Frontal cortex (tissue), 2 donors: ENCODE data around the genes LCAT and DUS2.

DNA sequence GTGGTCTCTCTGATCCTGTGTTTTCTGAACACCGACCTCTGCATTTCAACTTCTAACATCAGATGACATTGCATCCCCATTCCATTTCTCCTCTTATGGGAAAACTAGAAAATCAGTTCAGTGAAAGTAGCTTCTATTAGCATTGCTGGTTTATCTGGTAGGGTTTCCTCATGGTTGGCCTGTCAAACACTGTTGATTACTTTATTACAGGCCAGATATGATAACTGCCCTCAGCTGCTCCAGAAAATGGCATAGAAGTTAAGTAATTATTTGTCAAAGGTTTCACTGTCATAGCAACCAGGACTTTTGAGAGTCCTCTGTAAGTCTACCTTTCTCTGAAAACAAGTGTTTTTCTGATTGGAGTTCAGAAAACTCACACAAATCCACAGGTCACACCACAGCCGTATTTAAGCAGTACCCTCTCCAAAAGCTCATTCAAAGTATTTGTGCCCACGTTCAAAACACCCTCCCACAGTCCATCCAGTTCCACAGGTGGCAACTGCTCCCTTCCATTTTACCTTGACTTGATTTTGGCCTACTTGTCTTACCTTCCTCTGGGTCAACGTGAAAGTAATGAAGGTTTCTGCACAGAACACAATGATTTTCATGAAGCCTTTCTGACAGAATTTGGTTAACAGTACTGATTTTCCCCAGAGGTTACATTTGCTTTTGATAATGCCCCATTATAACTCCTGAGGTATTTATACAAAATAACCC is 2.9 kb downstream of the GFOD2 start:
- RAMPAGE, long total RNA: no peak

GRCh38 chr16:67718052-67718925 is 827 bp downstream of the GFOD2 start:
- RAMPAGE, long total RNA: no peak

GRCh38 chr16:67868415-67868745 is 4.5 kb upstream of the EDC4 start:
- RAMPAGE, long total RNA: no peak

DNA sequence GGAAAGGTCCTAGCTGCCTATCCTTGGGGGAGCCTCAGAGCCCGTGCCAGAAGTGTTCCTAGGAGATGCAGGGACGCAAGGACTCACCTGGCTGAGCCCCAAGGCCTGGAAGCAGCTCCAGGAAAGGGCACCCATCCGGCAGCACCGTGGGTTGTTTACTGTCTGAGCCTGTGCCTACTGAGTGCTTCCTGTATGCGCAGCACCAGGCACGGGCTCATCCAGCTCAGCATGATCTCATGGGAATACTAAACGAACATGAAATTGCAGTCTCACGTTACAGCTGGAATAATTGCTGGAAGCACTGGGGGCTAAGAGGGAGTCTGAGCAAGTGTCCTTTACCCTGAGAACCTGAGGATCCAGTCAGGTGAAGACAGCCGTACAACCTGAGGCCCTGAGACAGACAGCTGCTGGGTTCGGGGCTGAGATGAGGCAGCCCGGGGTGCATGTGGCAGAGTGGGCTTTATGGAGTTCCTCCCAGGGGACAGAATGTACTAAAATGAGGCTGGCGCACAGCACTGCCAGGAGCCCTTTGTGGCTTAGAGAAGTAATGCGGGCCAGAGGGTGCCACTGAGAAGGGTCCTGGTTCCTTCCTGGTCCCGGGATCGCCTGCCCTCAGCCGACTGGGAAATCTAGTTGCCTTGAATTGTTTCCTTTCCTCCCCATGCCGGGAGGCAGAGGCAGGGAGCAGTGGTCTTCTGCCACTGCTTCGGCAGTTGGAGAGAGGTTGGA is 5.3 kb downstream of the CTRL start:
- RAMPAGE, long total RNA: no peak

DNA sequence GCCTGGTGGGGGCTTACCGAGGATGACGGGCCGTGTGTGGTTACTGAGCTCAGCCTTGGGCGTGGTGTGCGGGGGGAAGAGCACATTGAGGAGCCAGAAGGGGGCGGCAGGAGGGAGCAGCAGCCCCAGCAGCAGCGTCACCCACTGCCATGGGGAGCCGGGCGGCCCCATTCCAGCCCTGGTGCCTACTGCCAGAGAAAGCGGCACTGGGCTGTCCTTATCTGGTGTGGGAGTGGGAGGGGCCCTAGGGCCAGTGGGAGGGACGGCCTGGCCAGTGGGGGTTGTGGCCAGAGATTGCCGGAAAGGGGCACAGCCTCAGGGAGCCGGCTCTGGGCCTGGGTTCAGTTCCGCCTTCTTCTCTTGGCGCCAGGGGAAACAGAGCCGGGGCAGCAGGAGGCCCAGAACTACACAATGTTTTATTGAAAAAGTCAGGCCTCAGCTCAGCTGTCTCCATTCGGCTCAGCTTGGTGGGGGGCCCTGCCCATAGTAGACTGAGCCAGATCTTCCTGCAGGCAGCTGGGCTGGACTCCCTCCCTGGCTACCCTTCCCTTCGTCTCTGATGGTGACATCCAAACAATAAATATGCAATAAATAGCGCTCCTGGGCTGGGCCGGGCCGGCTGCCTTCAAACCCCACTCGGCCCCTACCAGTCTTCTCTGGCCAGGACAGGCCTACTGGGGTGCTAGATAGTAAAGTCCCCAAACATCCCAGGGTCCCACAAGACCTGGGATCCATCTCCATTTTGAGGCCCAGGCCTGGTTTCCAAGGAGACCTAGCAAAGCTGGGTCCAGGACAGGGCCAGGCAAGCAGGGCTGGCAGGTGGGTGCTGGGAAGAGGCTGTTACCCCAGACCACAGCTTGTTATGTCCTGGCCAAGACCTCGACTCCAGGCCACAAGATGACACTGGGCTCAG is at the start of gene LCAT:
Gene LCAT, minus strand, starts transcription at position 190 of the 913 bp plus-strand sequence.
- RAMPAGE, long total RNA: no peak

GRCh38 chr16:68023069-68023791 is at the start of gene DUS2:
DUS2 (plus strand) TSS chr16:68023284.
- RAMPAGE, long total RNA: no peak

- RAMPAGE, long total RNA: no peak
Observed at GRCh38 chr16:68064692-68065192, 20.4 kb upstream of the NFATC3 start.

DNA sequence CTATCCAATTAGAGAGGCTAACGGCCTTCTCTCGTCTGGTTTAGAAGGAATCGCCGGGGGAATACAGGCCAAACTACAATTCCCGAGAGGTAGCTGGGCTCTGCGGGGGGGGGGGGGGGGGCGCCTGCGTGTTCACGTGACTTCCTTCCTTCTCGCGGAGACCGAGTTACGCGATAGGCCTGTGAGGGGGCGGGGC is 180 bp upstream of the NFATC3 start:
- RAMPAGE, long total RNA: no peak

DNA sequence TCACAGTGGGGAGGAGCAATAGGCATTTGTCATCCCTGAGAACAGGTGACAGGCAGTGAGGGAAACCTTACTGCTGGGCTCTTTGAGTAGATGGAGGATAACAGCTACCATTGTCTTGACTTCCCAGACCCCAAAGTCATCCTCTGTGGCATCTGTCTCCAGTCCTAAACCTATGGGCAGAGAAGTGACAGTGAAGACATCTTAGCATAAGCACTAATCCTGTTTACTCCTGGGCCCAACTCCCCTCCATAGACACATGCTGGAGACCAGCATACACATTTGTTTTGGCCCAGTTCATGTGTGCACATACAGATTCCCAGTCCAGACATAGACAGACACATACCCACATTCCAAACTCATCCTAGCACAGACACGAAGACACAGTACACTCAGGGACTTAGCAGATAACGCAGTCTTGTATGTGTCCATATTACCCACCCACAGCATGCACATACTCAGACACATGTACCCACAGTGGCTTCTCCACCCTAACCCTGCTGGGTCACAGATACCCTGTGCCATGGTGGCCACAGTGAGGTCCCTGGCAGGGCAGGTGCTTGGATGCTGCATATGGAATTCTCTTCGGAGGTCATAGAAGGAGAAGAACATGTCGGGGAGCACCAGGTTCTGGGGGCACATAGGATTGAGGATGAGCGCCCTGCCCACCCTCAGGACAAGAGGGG is 2.5 kb downstream of the ESRP2 start:
- RAMPAGE, long total RNA: no peak

DNA sequence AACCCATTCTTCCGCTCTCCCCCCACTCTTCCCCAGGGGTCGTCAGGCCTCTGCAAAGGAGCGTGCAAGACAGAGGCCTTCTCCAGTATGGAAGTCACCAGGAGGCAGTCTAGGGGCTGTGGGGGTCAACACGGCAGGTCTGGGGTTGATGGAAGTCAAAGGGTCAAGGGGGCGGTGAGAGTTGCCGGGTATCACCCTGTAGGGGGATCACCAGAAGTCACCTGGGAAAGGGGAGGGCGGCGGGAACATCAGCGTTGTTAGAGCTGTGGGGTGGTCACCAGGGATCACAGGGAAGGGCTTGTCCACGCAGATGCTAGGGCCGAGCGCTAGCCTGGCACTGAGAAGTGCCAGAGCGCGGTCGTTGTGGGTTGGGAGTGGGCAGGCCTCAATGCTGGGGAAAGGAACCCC is 500 bp upstream of the ESRP2 start:
- RAMPAGE, long total RNA: no peak

DNA sequence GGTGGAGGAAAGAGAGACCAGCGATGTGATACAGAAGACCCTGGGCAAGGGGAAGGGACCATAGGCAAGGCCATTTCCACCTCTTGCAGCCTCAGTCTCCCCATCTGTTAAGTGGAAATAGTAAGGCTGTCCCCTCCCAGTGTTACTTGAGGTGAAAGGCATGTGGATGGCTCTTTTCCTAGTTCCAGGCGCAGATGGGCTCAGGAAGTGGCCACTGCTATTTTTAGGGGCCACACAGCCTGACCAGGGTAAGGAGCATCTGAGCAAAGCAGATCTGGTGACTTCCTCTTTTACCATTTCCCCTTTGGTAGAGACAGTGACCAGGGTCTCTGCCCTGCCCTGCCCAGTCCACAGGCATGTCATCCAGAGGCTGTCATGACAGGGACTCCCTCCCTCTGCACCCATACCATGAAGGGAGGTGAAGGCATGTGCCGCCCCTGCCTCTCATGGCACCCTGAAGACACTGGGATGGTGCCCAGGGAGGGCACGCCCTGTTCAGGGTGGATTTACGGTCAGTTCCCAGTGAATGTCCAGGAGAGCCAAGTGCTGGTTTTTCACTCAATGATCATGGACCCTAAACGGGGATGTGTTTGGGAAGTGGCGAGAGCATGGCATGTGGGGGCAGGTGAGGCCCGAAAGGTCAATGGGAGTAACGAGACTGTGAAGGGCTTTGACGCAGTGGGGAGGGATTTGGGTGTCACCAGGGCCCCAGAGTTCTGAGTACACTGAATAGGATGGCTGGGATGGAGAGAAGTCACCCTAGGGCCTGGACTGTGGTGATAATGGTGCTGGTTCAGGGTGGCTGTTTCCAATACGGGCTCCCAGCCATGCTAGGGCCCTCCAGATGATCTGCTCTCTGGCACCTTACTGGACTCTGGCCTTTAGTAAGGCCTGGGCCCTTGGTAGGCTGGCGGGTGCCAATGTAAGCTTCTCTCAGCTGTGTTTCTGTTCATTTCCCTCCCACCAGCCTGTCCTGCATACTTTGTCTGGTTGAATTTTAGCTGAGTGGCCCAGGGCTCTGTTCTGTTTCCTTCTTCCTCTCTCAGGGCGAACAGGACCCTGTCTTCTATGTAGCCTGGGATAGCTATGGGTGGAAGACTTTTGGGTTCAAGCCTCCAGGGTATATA is 2.5 kb downstream of the PLA2G15 start:
- RAMPAGE, long total RNA: no peak

GRCh38 chr16:68286013-68286866 is 21.9 kb downstream of the SLC7A6 start:
- RAMPAGE, long total RNA: no peak

GRCh38 chr16:68289624-68290666 is 20.8 kb downstream of the SLC7A6OS start:
- RAMPAGE, long total RNA: no peak

DNA sequence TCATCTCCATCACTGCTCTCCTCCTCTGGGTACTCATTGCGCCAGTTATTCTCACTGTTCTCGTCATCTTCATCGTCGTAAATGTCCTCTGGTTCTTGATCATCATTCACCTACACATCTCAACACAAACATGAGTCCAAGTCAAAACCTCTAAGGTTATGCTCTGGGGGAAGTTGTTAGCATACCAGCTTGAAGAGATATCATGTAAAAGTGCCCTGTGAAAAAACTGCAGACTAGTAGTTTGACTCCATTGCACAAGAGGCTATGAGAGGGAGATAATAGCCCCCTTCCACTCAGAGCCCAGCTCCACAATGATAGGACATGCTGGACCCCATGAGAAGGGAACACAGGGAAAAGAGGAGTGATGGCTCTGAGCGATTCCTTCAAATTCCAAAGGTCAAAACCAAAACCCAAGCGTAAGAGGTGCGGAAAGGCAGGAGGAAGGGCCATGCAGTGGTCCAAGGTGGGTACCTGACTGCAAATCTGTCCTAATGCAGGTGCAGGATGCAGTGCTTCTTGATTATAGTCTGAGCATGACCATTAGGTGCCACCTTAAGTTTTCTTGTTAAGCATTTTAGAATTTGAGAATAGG is 8.3 kb downstream of the SLC7A6OS start:
- RAMPAGE, long total RNA: no peak

DNA sequence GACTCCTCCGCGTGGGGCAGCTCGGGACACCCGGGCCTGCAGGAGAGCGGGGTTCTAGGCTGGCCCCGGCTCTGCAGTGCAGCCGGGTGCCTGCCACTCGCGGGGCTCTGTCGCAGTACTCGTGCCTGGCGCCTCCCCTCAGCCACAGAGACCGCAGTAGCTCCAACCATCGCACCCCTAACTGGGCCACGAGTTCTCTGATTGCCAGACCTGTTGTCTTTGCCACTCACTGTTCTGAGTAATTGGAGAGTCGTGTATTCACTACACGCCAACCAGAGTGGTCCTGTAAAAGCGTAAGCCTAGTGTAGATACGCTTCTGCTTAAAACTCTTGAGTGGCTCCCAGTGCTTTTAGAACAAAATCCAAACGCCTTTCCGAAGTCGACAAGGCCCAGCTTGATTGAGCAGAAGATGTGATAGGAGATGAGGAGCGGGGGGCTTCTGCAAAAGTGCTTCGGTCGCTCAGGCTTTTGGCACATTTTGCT is 435 bp downstream of the PRMT7 start:
- RAMPAGE, long total RNA: no peak

DNA sequence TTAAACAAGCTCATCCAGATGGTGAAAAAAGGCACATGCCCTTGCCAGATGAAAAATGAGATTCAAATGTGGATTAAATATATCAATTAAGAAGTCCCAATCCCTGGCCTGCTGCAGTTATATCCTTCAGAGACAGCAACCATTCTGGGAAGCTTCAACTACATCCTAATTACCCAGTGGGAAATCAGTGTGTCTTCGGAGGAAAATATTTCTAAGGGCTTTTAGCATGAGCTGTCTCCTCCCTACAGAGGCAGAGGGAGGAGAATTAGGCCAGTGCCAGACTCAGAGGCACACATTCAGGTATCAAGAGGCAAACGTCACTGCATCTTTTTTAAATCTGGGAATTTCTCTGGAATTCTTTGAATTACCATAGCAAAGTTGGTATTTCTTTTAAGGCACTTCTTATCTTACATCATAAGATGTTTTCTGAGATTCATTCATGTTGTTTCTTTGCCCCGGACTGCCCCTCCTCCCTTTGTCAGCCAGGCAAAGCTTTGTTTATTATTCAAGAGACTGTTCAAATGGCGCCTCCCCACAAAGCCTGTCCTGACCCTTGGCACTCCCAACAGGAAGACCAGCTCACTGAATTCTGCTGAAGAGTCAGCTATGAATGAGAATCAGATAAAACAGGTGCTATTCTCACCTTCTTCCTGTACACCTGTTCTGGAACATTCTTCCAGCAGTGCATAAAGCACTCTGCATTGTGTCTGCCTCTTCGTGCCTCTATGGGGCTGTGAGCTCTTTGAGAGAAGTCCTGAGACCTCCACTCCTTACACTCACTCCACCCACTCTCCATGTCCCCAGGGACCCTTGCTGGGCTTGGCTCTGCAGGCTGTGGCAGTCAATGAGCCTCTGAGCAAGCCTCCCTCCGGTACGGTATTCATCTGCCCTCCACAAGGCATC is 38.4 kb upstream of the SMPD3 start:
- RAMPAGE, long total RNA: no peak

DNA sequence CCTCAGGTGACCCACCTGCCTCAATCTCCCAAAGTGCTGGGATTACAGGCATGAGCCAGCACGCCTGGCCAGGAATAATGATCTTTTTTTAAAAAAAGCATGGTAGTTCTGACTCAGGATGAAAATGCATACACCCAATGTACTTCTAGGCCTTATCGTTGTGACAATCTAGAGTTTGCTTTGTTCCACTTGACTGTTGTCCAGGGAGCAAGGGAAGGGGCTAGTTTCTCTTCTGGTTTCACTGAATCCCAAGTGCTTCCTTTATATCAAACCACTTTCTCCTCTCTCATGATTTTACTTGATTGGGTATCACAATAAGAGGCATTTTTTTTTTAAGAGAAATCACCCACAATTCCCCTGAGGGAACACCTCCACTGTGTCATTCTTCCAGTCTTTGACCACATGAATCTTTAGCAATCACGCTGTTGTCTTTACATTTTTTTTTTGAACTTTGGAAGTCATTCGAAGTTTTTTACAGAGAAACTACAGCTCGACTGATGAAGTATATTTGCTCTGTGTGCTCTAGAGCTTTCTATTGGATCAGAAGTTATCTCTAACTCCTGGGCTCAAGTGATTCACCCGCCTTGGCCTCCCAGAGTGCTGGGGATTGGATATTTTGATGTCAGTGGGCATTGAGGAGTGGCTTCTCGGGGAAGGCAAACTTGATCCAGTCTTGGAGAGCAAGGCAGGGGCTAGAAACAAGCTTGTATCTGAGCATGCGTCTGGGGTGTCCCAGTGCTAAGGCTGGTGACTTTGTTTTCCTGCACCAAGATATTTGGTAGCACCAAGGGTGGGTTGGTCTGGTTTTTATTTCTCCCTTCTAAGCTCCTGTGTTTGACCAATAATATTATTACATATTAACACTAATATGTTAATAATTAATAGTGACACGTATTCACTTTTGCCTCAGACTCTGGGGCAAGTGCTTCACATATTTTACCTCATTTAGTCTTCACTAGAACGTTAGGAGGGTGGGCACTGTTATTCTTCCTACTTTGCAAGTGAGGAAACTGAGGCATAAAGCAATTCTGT is 3.1 kb downstream of the CDH1 start:
- RAMPAGE, long total RNA: no peak

- RAMPAGE, long total RNA: no peak
Observed at GRCh38 chr16:68740930-68741379, 3.9 kb downstream of the CDH1 start.

- RAMPAGE, long total RNA: no peak
Observed at GRCh38 chr16:68779885-68780294, 42.8 kb downstream of the CDH1 start.

DNA sequence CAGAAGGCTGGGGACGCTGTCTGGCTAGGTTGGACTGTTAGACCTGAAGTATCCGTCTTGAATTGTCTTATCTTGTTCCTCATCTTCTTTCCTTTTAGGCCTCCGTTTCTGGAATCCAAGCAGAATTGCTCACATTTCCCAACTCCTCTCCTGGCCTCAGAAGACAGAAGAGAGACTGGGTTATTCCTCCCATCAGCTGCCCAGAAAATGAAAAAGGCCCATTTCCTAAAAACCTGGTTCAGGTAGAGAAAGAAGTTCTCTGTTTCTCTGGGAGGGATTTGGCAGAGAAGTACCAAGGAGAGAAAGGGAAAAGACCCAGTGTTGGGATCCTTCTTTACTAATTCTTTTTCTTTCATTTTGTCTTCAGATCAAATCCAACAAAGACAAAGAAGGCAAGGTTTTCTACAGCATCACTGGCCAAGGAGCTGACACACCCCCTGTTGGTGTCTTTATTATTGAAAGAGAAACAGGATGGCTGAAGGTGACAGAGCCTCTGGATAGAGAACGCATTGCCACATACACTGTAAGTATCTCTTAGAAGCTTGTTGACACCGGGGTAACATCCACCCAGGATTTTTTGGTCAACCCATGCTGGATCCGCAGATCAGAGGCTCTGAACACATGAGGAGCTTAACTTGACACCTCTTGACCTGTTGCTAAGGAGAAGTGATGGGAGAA is 34.9 kb upstream of the TANGO6 start:
- RAMPAGE, long total RNA: no peak